ENCODE measurements around a stretch of chr15.

DNA sequence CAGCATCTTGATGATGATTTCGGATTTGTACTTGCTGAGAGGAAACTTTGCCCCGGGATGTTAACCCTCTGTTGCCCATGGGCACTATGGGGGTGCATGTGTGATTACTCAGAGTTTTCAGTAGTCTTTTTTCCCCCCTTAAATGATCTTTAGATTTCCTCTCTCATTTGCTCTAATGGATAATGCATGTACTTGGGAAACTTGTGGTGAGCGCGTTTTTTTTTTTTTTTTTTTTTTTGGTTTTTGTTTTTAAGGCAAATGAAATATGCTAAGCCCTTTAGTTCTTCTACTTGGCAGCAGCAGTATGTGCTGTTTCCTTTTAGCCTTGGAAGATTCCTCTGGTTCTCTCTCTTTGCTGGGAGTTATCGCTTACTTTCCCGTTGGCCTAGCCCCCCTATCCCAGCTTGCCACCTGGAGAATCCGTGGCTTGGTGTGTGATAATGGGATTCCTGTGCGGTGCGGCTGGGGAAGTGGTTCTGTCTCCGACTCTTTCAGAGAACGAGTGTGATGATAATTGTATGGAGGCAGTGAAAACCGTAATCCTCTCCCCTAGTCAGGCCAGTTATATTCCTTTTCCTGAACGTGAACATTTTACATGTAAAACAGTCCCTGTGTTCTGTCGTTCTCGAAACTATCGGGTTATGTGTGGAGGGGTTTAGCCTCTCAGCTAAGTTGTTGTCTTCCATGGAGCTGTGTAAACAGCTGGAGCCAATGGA, 74.7 kb downstream of the TLN2 start:
- PRO-cap = no peak

DNA sequence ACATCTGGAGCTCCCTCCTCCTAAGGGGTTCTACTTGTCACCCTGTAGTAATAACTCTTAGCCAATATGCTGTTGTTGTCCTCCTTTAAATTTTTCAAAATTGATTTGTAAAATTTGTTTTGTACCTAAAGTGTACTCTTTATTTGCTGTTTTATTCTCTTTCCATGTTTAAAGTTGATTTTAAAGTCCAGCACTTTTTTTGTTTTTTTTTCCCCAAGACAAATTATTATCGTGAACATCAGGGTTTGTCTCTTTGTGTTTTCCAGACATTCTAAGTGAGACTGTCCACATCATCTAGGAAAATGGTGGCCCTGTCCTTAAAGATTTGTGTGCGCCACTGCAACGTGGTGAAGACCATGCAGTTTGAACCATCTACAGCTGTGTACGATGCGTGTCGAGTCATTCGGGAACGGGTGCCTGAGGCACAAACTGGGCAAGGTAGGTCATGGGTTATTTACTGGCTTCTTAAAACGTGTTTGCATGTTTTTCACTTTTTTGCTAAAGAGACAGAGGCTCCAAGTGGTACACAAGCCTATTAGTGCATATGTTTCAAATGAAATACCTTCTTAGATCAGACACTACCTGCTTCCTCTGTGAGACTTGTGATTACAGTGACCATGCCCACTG, 256.8 kb downstream of the TLN2 start:
- PRO-cap = no peak

DNA sequence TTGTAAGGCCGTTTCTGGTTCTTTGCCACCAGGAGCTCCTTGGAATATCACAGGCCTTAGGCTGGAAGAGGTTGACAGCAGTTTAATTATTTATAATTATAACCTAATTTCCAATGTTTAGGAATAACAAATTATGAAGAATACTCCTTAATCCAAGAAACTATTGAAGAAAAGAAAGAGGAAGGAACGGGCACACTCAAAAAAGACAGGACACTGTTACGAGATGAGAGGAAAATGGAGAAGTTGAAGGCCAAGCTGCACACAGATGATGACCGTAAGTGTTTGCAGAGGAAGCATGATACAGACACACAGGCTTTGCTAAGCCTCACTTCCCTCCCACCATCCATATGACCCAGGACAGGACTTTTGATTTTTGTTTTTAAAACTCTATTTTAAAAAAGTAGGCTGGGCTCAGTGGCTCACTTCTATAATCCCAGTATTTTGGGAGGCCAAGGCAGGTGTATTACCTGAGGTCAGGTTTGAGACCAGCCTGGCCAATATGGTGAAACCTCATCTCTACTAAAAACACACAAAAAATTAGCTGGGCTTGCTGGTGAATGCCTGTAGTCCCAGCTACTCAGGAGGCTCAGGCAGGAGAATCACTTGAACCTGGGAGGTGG, 262.8 kb downstream of the TLN2 start:
- PRO-cap = no peak

DNA sequence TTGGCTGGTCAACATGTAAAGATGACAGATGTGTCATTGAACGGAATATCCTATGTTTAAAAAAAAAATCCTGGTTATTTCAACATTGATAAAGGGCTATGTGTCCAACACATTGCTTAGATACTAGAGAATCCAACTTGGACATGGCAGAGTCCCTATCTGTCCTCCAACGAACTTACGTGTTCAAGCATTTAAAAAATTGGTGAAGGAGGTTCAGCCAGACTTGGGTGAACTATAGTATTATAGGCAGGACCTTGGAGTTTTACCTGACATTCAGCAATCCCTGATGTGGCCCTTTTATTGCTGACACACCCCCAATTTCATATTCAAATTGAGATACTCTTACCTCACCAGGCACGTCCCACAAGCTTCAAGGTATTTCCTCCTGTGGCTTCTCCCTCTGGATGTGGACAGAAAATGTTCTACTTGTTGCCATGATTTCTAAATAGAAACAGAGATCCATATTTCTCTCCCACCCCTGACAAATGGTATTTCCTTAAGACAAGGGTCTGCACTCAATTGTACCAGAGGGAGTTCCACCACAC, 207.7 kb upstream of the TPM1 start:
- PRO-cap = no peak

DNA sequence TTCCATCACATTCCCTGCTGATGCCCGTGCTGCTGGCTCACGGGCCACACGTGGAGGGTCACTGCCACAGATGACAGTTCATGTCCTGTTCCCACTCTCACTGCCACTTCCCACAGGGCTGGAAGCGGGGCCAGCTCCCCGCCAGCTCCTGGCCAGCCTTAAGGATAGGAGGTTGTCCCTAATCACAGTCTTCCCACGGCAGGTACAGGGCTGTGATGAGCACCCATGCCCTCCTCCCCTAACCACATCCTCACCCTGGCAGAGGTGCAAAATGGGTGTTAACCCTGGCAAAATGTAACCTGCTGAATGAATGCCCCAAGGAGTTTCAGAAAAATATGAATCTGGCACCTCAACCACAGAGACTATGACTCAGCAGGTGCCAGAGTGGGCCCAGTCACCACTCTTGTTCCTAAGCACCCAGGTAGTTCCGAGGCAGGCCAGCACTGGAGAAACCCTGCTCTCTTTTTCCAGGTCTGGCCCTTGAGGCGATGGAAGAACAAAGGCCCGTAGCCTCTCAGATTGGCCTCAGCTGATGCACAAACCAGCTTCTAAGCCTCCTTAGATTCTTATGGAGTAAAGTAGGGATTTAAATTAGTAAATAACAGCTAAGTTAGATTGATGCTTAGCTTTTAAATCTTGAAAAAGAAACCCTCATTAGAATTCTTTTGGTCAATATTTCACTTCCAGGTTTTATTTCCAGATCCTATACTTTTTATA, 185.0 kb upstream of the TPM1 start:
- PRO-cap = unidirectional peak, plus-strand start at position 424 of the sequence

GRCh38 chr15:62895675-62896505, 146.7 kb upstream of the TPM1 start:
- PRO-cap = no peak

GRCh38 chr15:62935475-62936076, 107.0 kb upstream of the TPM1 start:
- PRO-cap = no peak

GRCh38 chr15:62961044-62961640, 81.4 kb upstream of the TPM1 start:
- PRO-cap = no peak

GRCh38 chr15:63045243-63046137, 2.9 kb downstream of the TPM1 start:
- PRO-cap = no peak

DNA sequence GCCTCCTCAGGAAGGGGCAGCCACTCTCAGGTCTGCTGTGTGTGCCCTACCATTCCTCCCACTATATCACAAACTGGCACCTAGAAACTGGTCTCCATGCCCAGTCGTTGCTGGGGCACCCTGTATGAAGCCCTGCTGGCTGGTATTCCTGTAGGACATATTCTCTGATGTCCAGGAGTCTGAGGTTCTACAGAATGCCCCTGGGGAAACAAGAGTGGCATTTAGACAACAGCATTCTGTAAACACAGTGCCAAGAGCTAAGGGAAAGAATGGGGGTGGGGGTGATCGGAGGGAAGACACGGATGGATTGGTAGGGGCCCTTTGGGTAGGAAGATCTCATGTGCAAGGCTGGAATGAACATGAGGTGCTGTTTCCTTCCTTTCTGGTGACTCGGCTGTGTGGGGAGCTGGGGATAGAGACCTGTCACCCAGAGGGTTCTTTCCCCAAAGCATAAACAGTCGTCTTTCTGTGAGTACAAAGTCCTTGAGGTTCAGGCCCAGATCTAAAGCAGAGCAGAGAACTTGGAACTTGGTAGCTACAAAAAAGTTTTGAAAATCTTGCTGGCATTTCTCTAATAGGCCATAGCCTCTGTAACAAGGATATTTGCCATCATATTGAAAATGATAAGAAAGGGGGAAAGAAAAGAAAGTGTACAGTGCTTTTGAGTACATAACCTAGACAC, 11.7 kb downstream of the TPM1 start:
- PRO-cap = no peak

DNA sequence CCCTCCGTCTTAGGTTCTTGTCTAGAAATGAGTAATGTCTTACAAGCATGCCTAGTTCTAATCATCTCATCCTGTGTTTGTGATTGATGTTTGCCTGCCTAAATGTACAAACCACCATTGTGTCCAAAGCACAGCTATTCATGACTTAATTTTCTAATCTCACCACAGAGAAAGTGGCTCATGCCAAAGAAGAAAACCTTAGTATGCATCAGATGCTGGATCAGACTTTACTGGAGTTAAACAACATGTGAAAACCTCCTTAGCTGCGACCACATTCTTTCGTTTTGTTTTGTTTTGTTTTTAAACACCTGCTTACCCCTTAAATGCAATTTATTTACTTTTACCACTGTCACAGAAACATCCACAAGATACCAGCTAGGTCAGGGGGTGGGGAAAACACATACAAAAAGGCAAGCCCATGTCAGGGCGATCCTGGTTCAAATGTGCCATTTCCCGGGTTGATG, 28.4 kb downstream of the TPM1 start:
- PRO-cap = no peak

DNA sequence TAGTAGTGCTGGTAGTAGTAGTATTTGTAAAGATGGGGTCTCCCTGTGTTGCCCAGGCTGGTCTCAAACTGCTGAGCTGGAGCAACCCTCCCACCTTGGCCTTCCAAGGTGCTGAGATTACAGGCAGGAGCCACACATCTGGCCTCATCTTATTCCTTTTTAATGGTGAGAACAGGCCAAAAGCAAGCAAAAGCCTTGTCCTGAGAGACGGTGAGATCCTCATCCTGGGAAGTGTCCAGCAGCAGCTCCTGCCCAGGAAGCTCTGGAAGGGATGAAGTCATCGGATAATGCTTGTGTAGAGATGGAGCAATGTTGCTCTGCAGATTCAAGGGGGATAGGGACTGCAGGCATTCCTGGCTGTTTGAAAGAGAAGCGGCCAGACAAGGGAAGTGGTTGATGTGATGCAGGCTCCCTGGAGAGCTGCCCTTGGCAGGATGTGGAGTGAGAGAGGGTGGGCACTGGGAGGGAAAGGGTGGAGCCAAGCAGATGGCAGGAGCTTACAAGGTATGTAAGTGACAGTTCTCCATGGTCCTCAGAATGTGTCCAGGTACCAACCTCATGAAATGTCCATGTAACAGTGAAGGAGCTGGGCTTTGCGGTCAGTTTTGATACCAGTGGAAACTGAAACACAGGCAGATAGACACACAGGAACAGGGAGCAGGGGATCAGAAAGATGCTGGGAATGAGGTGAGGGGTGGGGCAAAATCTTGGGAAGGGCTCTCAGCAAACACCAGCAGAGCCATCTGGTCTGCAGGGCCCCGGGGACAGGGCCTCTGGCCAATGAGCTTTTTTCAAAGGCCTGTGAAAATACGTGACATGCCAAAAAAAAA, 32.3 kb upstream of the LACTB start:
- PRO-cap = no peak

DNA sequence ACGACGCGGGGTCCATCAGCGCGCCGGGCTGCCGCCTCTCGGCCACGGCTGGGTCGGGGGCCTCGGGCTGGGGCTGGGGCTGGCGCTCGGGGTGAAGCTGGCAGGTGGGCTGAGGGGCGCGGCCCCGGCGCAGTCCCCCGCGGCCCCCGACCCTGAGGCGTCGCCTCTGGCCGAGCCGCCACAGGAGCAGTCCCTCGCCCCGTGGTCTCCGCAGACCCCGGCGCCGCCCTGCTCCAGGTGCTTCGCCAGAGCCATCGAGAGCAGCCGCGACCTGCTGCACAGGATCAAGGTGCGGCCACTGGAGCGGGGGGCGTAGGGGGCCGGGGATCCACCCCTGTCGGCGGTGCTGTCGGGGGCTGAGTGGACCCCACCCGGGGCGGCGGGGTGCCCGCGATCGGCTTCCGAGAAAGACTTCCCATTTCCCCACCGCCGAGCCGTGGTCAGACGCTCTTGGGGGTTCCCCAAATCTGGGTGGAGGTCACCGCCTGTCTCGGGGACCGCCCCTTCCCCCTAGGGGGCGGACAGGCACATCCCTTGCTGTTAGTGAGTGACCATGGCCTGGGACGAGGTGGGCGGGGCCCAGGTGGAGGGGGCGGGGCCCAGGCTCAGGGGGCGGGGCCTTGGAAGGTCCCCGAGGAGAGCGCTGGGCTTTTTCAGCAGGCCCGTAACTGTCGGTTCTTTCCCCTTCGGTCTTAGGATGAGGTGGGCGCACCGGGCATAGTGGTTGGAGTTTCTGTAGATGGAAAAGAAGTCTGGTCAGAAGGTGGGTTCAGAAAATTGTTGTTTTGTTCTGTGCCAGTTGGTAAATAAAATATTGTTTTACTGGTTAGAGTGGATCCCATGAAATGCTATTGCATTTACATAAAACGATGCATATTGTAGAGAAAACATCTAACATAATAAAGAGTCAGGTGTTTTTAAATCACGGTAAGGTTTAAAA, 549 bp downstream of the LACTB start:
- PRO-cap = bidirectional peak, plus-strand start at position 626 of the sequence, minus-strand start at position 469 of the sequence

DNA sequence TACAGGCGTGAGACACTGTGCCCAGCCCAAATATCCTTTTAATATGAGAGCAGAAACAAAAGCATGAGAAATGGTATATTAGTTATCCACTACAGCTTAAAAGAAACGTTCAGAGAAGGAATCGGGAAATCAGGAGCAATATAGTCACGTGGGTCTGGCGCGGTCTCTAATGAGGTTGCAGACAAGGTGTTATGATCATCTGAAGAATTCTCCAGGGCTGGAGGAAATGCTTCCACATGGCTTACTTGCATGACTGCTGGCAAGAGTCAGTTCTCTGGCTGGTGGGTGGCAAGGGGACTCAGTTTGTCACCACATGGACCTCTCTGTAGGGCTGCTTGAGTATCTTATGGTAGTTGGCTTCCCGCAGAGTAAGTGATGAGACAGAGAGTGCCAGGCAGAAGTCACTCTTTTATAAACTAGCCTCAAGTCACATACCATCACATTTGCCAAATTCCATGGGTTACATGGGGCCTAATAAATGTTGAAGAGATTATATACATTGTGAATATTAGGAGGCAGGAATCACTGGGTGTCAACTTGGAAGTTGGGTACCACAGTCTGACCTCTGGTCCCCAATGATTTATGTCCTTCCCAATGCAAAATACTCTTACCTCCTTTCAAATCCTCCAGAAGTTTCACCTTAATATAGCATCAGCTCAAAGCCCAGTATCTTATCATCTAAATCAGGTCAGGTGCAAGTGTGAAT, 14.7 kb downstream of the RPS27L start:
- PRO-cap = no peak

DNA sequence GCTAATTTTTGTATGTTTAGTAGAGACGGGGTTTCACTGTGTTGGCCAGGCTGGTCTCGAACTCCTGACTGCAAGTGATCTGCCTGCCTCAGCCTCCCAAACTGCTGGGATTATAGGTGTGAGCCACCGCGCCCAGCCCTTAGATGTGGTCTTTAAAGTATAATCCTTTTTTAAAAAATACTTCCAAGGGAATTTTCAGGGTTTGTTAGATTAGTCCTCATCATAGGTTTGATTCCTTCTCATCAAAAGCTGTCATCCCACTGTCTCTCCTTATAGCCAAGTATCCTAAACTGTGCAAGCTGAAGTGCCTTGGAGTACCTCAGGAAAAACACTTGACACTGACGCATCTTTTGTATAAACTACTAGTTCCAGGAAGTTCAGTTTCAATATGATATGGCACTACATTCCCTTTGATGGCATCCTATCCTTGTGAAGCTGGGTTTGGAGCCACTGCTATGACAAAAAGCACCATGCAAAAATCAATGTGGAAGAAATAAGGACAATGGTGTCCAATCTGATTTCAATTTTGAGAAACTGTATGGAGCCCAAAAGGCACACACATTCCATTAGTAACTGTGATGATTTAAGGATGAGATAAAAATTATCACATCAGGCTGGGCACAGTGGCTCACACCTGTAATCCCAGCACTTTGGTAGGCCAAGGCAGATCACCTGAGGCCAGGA, 5.7 kb downstream of the RPS27L start:
- PRO-cap = no peak

DNA sequence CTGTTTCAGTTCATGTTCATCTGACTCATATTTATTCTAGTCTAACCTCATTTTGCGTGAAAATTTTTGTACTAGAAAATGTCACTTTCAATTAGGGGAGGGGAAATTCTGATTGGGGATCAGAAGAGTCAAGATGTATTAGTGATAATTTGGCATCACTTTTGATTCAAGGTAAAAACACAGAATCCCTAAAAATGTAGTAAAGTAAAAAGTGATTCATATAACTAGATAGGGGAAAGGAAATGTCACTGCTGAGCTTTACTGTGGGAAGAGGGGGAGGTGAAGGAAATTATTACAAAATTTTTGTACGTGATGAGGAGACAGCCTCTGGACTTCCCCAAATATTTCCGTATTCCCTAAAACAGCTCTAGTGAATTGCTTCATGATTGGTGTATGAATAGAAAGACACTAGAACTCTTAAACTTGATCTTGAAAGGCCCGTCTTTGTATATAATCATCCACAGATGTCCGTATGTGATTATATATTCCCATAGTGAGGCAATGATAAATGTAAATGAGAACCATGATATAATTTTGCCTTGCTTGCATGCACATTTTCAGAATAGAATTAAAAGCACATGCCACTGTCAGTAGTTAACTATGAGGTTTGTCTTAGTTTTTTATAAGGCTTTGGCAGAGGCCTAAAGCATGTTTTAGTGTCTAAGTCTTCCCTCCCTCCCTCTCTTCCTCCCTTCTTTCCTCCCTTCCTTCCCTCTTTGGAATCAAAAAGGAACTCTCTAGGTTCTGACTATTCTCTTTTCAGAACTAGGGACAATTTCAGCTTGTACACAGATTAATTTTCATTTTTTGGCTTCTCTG, 23.2 kb downstream of the RAB8B start:
- PRO-cap = no peak

GRCh38 chr15:63327410-63328270, 50.2 kb downstream of the APH1B start:
- PRO-cap = no peak

- PRO-cap = bidirectional peak, plus-strand start at chr15:63367771, minus-strand start at chr15:63367611
These were observed 14.1 kb downstream of the CA12 start for GRCh38 chr15:63367464-63368053.

GRCh38 chr15:63372092-63372811, 9.4 kb downstream of the CA12 start:
- PRO-cap = bidirectional peak, plus-strand start at chr15:63372563, minus-strand start at chr15:63372338

- PRO-cap = no peak
These were observed 2.1 kb downstream of the CA12 start for GRCh38 chr15:63379322-63380205.